HL-60 (cell line): Measurements from ENCODE around the genes FCHO2 and SV2C.

DNA sequence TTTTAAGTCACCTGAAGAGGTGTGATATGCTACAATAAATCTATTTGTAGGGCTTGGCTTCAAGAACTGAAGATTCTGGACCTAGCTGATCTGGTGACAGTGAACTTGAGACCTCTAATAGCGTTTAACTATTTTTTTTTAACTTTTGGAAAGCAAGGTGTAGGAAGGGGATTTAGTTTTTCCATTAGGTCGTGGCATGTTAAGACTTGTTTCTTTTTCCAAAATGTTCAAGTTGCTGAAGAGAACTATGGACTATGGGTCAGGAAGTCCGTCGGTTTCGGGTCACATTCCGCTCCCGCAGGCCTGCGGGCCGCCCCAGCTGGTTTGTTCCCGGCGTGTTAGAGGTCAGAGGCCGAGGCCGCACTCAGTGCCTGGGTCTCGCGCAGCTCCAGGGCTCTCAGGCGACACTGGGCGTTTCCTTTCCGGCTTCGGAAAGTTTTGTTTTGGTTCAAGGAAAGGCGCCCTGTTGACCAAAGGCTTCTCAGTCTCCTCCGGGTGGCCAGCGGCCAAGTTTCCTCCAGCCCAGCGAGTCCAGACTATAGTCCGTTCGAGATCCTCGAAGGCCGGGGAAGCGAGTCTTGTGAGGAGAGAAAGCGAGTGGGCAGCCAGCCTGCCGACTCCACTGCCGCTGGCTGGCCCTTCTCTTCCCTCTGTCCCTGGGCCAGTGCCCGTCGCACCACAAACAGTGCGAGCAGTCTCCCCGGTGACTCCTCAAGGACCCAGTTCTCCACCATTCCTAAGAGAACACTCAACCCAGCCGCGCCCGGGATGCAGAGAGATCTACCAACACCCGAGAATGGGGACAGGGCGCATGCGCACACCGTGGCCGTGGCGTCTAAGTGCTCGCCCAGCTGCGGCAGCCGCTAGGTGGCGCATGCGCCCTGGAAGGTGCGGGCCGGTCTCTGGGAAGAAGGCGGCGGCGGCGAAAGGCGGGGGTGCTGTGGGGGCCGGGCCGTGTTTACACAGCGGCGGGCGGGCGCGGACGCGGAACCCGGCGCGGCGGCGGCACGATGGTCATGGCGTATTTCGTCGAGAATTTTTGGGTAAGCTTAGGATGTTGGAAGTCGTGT is at the start of gene FCHO2:
FCHO2 (plus strand) TSS at position 955 of the 1,070 bp plus-strand sequence.
- RRBS: 12% methylated on average over 36 of the region's 75 CpGs

DNA sequence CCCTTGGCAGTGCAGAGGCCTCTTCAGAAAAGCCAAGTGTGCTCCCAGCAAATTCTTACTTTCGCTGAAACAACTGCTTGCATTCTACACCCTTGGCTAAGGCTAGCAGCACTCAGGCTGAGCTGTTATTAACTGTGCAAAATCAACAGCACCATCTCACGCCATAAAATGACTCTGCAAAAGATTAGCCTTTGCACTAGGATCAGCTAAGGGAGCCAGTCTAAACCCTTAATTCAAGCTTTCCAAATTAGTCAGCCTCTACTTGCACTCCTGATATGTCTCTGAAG is 4.8 kb upstream of the TMEM171 start:
- RRBS: no CpG with 5 or more reads among the region's 2 CpGs

- RRBS: 37% methylated on average over 9 of the region's 27 CpGs
Observed at GRCh38 chr5:73299198-73299580, 126.2 kb downstream of the TMEM174 start.

- RRBS: no CpG with 5 or more reads among the region's 10 CpGs
Observed at GRCh38 chr5:73449018-73449232, 348 bp upstream of the FOXD1 start.

GRCh38 chr5:73544392-73545191 is 20.8 kb downstream of the ANKRA2 start:
- RRBS: no CpG with 5 or more reads among the region's 9 CpGs

GRCh38 chr5:73713785-73714568 is 88.0 kb downstream of the ARHGEF28 start:
- RRBS: no CpG with 5 or more reads among the region's 7 CpGs

DNA sequence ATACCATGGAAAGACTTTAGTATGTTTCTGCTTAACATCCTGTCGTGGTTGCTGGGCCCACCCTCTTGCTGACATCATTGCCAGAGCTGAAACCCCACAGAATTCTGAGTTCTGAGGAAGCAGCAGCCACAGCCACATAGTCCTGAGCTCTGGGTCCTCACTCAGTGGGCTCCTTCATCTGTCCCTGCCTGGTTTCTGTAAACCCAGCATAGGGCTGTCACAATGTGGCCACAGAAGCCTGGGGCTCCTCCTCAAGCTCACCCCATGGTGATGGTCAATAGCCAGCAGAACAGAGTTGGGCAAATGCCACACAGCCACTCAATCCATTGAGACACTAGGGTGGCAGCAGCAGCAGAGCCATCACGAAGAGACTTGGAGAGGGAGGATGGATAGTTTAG is 441.4 kb downstream of the ENC1 start:
- RRBS: no CpG with 5 or more reads among the region's 2 CpGs

DNA sequence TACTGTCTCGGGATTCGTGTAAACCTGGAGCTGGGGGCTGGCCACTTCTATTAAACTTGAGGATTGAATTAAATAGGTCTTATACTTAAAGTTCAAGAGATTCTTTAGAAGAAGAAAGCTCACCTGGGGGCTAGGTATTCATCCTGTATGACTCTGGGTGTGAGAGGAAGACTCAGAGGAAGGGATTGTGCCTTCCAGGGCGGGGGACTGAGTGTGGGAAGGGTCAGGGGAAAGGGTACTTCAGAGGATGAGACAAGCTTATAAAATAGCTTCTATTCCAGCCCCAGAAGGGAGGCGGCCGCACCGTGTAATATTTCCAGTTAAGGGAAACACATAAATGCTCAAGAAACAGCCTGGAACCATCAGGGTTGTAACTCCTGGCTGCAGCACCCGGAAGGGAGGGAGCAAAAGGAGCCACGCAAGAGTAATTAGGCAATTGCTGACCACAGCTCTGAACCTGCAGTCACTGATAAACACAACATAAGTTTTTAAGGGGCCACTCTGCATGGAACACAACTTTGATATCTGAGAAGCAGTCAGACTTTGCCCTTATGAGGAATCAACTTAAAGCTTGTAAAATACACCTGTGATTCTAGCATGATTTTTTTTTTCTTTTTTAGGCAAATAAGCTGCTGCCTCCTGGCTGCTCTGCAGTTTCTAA is 382.9 kb downstream of the ENC1 start:
- RRBS: no CpG with 5 or more reads among the region's 8 CpGs

DNA sequence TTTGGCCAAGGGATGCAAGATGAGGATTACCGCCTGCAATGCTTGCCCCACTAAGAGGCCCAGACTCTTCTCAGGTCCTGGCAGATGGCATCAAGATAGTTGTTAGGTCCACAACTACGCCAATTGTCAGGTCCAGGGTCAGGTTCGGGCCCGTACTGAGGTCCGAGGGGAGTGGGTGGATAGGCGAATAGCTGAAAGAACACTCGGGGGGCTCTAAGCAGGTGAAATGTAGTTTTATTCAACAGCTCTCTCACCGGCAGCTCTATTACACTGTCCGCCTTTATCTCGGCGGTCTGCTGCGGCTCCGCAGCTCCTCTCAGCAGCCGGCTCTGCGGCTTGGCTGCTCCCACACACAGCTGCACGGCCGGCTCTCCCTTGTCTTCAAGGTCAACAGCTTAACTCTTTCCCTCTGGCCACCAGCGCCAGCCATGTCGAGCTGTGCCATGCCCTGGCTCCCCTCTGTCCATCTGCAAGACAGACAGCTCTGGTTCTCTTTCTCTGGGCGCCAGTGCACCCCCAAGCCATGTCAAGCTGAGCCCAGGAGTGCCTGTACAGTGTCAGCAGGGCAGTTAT is 24.1 kb downstream of the ENC1 start:
- RRBS: 81% methylated on average over 6 of the region's 20 CpGs

DNA sequence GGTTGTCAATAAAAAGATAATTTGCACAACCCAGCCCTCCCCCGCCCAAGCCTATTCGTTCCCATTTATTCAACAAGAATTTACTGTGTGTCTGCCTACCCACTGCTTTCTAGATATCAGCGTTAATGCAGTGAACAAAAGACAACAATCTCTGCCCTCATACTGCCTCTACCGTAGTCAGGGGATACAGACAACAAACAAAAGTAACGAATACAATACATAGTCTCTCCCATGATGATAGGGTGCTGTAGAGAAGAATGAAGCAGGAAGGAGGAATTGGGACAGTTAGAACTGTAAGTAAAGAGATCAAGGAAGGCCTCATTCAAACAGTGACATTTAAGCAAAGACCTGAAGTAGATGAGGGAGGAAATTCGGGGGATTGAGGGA is 1.7 kb downstream of the GFM2 start:
- RRBS: no CpG with 5 or more reads among the region's 6 CpGs

GRCh38 chr5:74865564-74865712 is 749 bp downstream of the FAM169A start:
- RRBS: no CpG with 5 or more reads among the region's 2 CpGs

- RRBS: 30% methylated on average over 12 of the region's 18 CpGs
Observed at GRCh38 chr5:74866725-74867015, 483 bp upstream of the FAM169A start.

- RRBS: no CpG with 5 or more reads among the region's 7 CpGs
Observed at GRCh38 chr5:74947965-74948579, 81.9 kb upstream of the FAM169A start.

- RRBS: no CpG with 5 or more reads among the region's 4 CpGs
Observed at GRCh38 chr5:75416615-75417255, 79.7 kb downstream of the HMGCR start.

DNA sequence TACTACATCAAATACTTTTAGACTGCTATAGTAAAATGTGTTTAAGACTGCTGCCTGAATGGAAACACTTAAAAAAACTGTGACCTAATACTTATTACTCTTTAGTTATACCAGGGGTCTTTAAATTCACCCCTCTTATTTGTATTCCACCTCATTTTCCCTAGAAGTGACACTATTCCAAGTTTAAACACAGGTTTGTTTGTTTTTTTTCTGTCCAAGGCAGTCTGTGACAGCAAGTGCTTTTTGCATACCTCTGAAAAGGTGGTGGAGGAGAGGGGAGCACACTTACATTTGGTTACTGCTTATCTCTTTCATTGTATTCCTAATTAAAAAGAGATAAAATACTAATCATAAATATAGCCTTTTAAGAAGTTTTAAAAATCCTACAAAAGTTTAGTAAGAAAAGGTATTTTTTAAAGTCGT is 36.7 kb upstream of the ANKDD1B start:
- RRBS: no CpG with 5 or more reads among the region's 1 CpG

DNA sequence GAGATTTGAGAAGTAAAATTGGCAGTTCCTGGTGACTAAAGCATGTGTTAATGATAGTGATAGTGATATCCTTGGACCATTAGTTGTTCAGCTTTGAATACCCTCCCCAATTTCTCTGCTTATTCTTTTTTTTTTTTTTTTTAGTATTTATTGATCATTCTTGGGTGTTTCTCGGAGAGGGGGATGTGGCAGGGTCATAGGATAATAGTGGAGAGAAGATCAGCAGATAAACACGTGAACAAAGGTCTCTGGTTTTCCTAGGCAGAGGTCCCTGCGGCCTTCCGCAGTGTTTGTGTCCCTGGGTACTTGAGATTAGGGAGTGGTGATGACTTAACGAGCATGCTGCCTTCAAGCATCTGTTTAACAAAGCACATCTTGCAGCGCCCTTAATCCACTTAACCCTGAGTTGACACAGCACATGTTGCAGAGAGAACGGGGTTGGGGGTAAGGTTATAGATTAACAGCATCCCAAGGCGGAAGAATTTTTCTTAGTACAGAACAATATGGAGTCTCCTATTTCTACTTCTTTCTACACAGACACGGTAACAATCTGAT is 469 bp upstream of the ANKDD1B start:
- RRBS: no CpG with 5 or more reads among the region's 9 CpGs

GRCh38 chr5:76083153-76083542 is at the start of gene SV2C:
Gene SV2C, plus strand, starts transcription at chr5:76083383.
- RRBS: 10% methylated on average over 25 of the region's 46 CpGs

DNA sequence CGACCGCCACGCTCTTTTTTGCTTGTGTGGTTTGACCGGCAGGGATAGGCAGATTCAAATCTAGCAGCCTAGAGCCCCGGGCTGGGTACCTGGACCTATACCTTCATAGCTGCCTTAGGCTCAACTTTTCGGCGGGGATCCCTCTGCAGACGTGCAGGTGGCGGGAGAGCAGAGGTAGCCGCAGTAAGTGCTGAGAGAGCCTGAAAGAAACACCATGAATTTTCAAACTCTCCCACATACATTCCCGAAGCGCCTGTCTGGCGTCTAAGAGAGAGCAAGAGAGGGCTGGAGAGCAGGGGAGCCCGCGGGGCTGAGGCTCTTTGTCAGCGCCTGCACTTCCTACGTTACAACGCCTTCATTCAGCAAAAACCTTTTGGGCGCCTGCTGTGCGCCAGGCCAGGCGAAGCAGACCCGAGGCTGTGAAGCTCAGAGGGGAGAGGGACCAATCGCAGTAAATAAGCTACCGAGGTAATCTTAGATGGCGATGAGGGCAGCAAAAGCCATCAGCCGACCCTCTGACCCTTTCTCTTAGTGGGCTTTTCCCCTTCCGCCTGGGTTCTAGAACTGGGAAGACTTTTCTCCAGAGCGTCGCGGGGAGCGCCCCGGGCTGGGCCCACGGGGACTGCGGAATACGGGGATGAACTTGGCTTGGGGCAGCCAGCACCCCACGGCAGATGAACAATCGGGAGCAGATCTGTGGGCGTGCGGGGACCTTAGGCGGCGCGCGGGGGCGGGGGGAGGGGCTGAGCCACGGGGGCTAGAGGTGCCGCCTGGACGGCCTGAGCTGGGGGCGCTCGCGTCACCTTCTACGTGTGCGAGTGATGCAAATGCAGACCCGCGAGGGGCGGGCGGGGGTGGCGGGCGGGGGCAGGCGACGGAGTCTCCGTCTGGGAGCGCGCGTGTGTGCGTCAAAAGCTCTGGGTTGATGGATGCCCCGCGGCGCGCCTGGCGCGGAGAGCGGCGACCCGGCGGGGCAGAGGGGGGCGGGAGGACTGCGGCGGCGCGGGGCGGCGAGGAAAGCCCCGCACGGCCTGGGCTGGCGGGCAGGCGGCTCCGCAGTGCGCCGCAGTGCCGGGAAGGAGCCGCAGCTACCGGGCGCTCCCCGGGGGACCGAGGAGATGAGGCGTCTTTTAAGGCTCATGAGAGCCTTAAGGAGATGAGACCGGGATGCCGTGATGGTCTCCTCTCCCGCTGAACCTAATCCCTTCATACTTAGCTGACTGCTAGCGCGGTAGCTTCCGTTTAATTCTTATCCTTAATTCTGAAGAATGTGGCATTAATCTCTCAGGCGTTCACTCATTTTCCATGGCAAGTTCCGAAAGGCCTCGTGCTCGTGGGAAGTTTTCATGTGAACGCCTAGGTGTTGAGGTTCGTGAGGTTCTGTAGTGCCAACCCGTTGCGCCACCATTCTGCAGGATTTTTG is 1.2 kb downstream of the SV2C start:
- RRBS: 43% methylated on average over 6 of the region's 110 CpGs

DNA sequence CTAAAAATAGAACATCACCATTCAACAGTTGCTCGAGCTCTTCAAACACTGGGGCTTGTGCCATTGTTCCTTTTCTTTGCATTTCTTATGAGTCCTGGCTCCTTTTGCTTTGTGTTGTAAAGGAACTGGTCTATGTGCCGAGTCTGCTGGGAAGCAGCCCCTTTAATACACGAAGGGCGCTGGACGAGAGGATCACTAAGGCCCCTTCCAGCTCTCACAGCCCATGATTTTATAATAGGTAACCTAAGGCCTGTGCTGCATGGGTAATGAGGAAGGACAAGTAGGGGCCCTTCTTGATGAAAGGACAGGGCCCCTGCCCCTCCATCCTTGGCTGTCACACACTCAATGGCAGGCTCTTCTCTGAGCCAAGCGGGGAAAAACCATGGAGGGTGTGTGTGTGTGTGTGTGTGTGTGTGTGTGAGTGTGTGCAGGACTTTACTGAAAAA is 23.5 kb downstream of the IQGAP2 start:
- RRBS: no CpG with 5 or more reads among the region's 6 CpGs

GRCh38 chr5:76475753-76476696 is 72.9 kb downstream of the IQGAP2 start:
- RRBS: no CpG with 5 or more reads among the region's 6 CpGs